Myometrial cell (primary cell): Measurements from ENCODE around the gene SMIM35.

DNA sequence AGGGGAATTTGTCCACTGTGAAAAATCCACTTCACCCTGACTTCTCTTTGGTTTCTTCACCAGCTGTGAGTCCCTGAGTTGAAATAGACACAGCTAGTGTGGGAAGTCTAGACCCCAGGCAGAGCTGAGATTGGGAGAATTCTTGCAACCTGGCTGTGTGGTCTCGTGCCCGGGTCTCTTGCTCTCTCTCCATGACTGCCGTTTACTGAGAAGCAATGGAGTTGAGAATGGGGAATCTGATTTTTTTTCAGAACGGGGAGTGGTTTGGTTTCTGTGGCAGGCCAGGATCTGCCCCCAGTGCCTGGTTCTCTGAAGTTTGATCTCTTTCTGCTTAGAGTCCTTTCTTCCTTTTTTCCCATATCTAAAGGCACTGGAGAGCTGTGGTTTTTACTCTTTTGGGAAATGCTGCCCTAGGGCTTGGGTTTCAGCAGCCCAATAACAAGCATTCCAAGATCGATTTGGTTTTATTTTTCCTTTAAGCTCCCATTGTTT, 1.5 kb downstream of the SIDT2 start:
- RAMPAGE, long total RNA: no peak

GRCh38 chr11:117193698-117194176, 5.4 kb upstream of the TAGLN start:
- RAMPAGE, long total RNA: no peak

DNA sequence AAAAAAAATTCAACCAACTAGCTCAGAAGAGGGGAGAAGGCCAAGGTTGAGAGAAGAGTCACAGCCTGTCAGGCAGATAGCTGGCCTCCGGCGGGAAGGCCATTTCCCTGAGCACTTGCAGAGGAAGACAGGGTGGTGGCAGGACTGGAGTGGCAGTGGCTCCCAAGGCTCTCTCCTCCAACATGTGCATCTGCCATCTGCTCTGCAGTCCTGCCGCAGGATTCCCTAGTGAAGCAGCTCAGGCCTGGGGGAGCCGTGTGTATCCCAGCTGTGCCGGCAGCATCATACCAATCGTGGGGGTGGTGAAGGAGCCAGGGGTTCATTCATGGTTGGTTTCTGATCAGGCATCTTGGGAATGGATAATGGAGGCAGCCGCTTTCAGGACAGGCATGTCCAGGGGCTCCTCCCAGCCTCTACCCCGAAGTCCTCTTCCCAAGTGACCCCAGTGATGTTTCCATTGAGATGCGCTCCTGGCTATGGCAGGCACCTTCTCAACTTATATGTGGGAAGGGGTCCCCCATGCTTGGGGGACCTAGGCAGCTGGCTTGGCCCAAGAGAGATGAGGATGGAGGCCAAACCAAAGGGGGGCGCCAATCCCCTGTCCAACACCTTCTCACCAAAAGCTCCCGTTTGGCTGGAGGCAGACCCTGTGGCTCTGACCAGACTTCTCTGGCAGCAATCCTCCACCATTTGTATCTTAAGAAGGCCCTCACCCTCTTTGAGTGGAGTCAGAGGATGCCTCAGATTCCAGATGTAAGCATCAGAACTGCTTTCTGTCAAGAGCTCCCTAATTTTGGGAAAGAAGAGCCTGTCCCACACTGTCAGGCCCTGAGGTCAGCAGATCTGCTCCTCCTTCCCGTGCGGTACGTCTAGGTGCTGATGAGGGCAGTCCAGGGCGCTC, 6.2 kb downstream of the TAGLN start:
- RAMPAGE, long total RNA: no peak

DNA sequence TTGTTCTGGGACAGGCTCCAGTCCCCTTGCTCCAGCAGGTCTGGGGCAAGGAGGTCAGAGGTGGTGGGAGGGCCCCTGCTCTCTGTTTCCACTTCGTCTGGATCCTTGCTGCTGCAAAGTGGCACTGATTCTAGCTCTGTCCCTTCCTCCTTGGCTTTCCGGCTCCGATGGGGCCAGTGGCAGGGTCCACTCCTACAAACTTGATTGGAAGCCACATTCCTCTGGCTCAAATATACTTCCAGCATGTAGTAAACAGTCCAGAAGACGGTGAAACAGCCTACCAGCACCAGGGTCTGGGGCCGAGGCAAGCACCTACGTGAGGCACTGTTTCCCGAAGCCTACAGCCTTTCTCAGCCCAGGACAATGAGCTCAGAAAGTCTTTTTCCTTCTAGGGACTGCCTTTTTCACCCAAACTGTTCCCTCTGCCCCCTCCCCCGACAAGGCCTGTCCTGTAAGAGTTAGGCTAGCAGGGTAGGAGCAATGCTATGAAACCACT, 6.9 kb downstream of the TAGLN start:
- RAMPAGE, long total RNA: no peak

DNA sequence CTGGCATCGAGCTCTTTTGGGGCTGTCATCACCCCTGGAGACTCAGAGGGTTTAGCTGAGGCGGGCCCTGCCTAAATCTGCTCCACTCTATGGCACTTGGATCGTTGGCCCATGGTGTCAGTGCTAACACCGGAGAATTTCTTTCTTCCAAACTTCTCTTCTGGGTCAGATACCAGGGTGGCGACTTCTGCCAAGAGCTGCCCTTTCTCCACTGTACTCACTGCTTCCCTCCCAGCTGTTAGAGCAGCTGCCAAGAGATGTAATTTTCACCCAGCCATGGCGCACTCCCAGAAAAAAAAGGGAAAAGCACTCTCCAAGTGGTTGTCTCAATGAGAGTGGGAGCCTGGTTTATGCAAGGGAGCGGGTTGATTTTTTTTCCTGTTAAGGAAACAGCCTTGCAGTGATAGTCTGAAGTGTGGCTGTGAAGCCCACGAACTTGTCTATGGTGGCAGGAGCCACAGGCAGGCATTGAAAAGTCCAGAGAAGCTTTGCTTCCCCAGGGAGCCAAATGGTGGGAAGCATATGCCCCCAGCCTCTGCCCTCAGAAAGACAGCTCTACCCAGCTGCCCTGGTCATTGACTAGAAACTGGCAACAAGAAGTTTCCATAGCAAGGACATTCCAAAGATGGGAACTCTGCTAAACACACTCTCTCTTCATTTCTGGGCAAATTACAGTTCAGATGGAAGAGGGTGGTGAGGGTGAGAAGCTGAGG, 10.7 kb downstream of the PCSK7 start:
- RAMPAGE, long total RNA: no peak

DNA sequence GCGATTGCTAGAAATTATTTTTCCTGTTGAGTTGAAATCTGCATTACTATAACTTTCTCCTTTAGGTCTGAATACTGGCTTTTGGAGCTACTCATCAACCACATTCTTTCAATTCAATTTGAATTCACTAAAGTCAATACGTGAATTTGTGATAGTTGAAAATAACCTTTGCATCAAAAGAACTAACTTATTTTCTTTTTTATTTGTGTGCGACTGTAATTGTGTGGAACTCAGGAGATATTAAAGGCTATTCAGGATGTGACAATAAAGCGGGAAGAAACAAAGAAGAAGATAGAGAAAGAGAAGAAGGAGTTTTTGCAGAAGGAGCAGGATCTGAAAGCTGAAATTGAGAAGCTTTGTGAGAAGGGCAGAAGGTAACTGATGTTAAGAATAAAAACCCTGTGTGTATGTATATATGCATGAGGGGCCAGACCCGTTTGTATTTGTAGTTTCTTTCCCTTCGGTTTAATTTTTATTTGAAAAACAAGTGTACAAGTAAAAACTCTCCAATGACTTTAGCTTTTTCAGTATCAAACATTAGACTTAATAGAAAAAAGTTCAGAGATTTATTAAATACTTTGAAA, 14.2 kb downstream of the RNF214 start:
- RAMPAGE, long total RNA: no peak

DNA sequence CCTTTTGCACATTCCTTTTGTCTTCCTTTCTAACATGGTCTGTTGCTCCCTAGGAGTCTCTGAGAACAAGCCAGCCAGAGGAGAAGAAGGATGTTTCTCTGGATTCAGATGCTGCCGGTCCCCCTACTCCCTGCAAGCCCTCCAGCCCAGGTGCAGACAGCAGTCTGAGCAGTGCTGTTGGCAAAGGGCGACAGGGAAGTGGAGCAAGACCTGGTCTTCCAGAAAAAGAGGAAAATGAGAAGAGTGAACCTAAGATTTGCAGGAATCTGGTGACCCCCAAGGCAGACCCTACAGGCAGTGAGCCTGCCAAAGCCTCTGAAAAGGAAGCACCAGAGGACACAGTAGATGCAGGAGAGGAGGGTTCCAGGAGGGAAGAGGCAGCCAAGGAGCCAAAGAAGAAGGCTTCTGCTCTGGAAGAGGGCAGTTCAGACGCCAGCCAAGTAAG, 43.4 kb downstream of the CEP164 start:
- RAMPAGE, long total RNA: no peak

- RAMPAGE, long total RNA: no peak
Measured at GRCh38 chr11:117869074-117869420, 7.4 kb downstream of the FXYD6 start.

- RAMPAGE, long total RNA: no peak
Measured at GRCh38 chr11:117877284-117877945, 957 bp upstream of the FXYD6 start.

DNA sequence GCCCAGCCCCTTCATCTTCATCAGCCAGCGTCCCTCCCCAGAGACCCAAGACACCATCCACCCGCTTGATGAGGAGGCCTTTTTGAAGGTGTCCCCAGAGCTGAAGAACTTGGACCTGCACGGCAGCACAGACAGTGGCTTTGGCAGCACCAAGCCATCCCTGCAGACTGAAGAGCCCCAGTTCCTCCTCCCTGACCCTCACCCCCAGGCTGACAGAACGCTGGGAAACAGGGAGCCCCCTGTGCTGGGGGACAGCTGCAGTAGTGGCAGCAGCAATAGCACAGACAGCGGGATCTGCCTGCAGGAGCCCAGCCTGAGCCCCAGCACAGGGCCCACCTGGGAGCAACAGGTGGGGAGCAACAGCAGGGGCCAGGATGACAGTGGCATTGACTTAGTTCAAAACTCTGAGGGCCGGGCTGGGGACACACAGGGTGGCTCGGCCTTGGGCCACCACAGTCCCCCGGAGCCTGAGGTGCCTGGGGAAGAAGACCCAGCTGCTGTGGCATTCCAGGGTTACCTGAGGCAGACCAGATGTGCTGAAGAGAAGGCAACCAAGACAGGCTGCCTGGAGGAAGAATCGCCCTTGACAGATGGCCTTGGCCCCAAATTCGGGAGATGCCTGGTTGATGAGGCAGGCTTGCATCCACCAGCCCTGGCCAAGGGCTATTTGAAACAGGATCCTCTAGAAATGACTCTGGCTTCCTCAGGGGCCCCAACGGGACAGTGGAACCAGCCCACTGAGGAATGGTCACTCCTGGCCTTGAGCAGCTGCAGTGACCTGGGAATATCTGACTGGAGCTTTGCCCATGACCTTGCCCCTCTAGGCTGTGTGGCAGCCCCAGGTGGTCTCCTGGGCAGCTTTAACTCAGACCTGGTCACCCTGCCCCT, 12.8 kb downstream of the IL10RA start:
- RAMPAGE, long total RNA: no peak

- RAMPAGE, long total RNA: no peak
Measured at GRCh38 chr11:118081106-118081772, 4.4 kb downstream of the TMPRSS4 start.

DNA sequence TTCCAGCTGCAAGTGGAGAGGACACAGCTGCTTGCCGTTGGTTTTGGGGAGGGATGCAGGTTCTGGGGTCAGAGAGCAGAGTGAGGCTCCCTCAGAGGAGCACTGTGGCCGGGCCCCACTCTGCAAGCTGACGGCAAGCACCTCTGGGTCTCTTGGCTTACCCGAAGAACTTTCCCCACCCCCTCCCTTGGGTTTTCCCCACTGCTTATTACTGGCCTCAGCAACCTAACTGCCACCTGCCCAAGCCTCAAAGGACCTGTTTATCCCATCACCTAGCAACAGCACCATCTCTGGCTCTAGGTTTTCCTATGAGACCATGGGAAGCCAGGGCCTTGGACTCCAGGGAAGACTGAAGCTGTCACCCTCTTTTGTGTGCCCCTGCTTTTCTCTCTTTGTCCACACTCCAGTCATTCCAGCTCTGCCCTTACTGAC, at the start of gene SMIM35:
TSS of gene SMIM35 (minus strand) at position 145 of the 432 bp plus-strand sequence.
- RAMPAGE, long total RNA: no peak

DNA sequence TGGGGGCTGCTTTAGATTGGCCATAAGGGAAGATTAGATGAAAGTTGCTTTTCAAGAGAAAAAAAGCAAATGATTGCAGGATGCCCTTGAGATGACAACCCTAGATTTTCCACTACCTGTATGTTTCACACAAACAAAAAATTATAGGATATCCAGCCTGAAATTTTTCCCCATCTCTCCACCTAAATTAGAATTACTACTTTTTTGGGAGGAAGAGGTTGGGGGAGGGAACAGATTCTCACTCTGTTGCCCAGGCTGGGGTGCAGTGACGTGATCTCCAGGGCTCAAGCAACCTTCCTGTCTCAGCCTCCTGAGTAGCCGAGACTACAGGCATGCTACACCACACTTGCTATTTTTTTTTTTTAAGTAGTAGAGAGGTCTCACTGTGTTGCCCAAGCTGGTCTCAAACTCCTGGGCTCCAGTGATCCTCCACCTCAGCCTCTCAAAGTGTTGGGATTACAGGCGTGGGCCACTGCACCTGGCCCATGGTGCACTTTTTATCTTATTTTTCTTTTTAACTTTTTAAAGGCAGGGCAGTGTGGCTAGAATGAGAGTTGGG, 9.6 kb downstream of the JAML start:
- RAMPAGE, long total RNA: no peak

DNA sequence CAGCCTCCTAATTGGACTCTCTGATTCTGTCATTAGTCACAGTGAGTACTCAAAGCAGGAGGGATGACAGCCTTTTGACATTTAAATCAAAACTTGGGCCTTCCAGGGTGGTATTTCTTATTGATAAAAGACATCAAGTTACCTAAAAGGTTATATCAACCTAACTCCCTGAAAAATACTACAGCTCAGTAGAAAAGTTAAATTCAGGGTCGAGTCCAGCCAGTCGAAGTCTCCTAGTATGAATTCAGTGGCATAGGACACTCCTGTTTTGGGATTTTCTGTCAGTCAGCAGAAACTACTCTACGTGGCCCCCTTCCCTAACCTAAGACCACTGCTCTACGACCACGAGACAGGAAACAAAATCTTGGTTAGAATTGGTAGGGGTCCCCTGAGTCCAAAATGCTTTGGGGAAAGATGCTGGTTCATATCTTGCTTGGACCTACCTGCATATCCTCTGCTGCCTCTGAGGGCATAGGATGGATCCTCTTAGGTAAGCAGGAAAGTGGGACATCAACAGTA, 8.2 kb upstream of the JAML start:
- RAMPAGE, long total RNA: no peak

- RAMPAGE, long total RNA: no peak
Measured at GRCh38 chr11:118343122-118343679, 696 bp upstream of the CD3D start.

DNA sequence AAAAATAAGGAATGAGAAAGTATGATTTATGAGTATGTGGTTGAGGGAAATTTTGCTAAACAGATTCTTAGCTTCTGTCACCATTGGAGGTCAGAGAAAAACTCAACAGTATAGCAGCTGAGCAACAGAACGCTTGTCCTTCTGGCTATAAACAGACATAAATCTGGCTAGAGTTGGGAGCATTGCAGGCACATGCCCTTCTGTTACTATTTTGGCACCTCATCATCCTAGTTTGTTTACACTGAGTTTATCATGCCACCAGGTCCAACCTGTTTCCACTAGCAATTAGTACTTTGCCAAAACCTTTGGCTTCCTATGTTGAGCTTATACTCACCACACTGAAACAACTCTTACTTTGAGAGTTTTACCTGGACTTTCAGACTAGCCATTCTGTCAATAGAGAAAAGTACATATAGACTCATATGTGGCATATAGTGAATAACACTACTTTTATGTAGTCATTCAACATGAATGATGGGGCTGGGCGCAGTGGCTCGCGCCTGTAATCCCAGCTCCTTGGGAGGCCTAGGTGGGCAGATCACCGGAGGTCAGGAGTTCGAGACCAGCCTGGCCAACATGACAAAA, 7.0 kb downstream of the UBE4A start:
- RAMPAGE, long total RNA: no peak

GRCh38 chr11:118415731-118416235, 14.4 kb downstream of the ATP5MG start:
- RAMPAGE, long total RNA: no peak

DNA sequence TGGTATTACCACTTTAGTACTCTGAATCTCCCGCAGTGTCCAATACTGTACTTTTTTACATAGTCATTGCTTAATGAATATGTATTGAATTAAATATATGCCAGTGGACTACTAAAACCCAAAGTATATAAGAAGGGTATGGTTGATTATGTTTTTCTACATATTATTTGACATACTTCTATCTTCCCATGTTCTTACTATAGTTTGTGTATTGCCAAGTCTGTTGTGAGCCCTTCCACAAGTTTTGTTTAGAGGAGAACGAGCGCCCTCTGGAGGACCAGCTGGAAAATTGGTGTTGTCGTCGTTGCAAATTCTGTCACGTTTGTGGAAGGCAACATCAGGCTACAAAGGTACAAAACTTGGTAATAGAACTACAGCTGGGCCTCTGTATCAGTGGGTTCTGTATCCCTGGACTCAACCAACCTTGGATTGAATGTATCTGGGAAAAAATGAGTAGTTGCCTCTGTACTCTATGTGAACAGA, 38.8 kb upstream of the TTC36 start:
- RAMPAGE, long total RNA: no peak

DNA sequence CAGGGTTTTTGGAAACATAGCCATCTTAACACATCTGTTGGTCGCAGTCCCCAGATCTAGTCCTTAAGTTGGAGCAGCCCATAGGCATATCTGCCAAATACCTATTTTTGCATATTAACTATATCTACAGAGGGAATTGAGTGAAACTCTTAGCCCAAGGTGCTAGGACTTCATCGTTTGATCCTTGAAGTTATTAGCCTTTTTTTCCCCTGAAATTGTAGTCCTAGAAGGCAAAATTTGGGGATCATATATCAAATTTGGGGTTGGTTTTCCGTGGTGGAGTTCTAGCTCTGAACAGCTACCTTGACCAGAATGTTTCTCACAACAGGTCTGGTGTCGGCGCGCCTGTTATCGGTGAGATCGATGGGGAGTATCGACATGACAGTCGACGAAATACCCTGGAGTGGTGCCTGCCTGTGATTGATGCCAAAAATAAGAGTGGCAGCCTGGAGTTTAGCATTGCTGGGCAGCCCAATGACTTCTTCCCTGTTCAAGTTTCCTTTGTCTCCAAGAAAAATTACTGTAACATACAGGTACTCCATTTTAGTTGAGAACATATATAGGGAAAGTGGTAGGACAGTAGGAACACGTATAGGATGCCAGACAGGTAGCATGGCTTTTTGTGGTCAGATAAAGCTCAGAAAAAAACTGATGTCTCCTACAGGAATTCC, 9.9 kb upstream of the PHLDB1 start:
- RAMPAGE, long total RNA: no peak

DNA sequence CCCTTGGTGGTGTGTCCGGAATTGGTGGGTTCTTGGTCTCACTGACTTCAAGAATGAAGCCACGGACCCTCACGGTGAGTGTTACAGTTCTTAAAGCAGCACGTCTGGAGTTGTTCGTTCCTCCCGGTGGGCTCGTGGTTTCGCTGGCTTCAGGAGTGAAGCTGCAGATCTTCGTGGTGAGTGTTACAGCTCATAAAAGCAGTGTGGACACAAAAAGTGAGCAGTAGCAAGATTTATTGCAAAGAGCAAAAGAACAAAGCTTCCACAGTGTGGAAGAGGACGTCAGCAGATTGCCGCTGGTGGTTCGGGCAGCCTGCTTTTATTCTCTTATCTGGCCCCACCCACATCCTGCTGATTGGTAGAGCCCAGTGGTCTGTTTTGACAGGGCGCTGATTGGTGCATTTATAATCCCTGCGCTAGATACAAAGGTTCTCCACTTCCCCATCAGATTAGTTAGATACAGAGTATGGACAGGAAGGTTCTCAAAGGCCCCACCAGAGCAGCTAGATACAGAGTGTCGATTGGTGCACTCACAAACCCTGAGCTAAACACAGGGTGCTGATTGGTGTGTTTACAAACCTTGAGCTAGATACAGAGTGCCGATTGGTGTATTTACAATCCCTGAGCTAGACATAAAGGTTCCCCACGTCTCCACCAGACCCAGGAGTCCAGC, 8.9 kb upstream of the TREH start:
- RAMPAGE, long total RNA: no peak